AG04450 (cell line): ENCODE measurements around the genes ALDH1B1 and ZNF658.

DNA sequence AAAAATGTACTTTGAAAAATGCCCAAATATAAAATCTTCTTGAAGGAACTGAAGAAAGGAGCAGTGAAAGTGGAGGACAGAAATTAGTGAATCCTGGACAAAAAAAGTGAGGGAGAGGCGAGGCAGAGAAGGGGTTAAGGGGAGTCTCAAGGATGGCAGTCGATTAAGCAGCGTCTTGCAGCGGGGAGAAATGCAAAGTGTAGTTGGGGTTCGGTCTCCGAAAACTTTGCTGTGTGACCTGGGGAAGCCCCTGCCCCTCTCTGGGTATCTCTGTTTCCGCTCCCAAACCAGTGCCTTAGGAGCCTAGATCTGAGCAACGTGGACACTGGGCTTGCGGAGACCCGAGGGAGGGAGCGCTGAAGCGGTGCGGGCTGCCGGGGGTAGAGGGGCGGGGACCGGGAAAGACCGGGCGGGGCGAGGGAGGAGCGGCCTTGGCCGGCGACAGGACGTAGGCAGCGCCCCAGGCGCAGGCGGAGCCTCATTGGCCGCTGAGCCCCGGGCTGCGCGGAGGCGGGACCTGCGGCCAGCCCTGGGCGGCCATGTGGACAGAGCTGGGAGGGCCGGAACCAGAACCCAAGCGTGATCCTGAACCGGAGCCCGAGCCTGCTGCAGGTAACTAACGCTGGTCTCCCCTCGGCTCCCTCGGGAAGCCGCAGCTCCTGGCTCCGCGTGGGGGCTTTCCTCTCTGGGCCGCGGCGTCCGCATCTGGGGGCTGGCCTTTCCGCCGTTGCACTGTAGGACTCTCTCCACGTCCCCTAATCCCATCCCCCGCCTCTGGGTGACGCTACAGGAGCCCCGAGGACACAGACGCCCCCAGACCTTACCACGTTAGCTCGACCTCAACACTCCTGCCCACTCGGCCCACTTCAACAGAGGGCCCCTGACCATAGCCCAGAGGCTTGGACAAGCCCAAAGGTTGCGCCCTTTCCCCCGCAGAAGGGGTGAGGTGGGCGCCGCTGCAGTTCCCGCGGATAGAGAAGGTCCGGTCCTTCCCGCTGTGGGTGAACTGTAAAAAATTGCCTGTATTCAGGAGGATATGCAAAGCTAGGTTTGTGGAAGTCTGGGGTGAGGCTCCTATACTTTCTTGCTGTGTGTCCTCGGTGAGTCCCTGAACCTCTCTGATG lies at the start of gene ALDH1B1:
TSS of gene ALDH1B1 (plus strand) at position 507 of the 1,124 bp plus-strand sequence.
- CAGE, long polyA plus RNA, result start-site peak on the plus strand centred at position 538 of the sequence, 66 bp wide, 303 and 214 reads in 2 replicates
- RRBS, result 2% methylated on average over 14 of the region's 66 CpGs

DNA sequence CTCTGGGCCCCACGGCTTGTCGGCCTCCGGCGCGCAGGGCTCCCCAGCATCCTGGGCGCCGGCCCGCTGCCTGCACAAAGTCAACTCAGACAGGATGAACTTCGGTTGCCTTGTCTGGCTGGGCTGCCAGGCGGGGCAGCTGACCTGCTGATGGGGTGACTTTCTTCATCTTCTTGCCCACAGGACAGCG lies 1.1 kb upstream of the ANKRD18A start:
- CAGE, long polyA plus RNA, result no peak
- RRBS, result no CpG with 5 or more reads among the region's 11 CpGs

DNA sequence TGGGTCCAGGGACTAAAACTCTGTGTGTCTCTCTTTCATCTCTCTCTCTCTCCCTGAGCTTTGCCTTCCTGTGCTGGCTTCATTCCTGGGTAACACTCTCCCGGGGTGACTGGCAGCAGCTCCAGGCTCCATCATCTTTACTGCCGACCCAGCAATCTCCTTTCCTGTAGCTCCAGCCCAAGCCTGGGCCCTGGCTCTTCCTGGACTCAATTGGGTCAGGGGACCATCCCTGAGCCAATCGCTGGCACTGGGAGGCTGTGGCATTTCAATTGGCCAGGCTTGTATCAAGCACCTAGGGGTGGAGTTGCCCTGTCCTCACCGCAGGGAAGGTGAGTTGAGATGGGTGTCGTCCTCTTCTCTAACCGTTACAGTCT lies 31.9 kb downstream of the FAM240B start:
- CAGE, long polyA plus RNA, result no peak
- RRBS, result no CpG with 5 or more reads among the region's 6 CpGs

- CAGE, long polyA plus RNA, result no peak
- RRBS, result no CpG with 5 or more reads among the region's 34 CpGs
Measured at GRCh38 chr9:39464365-39464970, 109.0 kb downstream of the SPATA31A1 start.

DNA sequence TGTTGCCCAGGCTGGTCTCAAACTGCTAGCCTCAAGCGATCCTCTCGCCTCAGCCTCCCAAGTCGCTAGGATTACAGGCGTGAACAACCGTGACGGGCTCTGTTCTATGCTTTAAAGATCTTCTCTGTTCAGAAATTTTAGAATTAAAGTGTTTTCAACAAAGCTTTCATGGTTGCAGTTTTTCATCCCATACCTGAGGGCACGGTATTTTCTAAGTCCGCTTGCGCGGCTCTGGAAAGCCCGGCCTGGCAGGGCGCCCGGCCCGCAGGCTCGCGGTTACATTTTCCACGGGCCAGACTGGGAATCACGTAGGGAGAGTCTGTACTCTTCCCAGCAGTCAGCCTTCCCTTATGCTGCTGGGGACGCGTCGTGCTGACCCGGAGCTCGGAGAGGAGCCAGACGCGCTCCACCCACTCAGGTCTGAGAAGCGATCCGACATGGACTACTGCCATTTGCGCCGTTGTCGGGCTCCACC lies 435.8 kb downstream of the SPATA31A1 start:
- CAGE, long polyA plus RNA, result no peak
- RRBS, result no CpG with 5 or more reads among the region's 30 CpGs

GRCh38 chr9:41237348-41237856 lies 48.3 kb upstream of the ZNG1F start:
- CAGE, long polyA plus RNA, result no peak
- RRBS, result no CpG with 5 or more reads among the region's 33 CpGs

DNA sequence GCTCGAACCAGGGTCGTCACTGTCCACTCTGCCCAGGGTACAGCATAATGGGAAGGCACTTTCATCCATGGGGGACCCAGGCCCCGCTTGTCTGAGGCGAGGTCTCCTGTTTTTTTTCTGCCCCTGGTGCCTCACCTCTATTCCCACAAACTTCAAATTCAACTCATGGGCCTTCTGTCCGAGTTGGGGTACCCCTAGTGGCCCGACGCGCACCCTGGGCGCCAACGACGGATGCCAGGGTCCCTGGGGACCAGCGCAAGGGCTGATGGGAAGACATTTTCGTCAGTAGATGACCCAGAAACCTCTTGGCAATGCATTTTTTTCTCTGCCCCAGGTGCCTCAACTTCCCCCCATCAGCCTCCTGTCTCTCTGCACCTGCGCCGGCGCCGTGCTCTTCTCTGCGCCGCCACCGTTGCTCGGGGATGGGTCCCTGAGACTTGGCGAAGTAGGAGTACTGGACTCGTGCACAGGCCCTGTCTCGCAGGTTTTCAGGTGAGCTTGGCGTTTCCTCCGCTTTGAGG lies 168.6 kb upstream of the ZNG1F start:
- CAGE, long polyA plus RNA, result no peak
- RRBS, result no CpG with 5 or more reads among the region's 26 CpGs

DNA sequence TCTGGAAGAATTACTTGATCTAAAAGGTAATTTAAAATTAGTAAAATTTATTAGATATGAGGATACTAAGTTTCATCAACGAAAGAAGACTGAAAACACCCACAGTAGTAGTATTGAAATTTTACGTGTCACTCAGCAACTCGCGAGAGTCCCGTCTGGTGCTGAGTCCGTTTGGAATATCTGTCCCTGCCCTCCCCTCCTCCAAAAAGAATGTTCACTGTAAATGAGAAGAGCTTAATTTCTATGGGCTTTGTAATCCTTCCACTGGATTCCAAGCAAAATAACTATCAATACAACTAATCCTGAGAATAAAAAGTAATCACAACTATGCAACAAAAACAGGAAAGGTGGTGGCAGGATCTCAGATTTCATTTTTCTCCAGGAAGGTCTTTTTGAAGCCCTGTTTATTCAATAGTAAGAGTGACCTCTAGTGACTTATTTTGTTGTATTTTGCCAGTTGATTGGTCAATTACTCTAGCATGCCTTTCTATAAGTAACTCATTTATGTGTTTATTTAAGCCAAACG lies 2.1 kb downstream of the CNTNAP3B start:
- CAGE, long polyA plus RNA, result no peak
- RRBS, result no CpG with 5 or more reads among the region's 7 CpGs

DNA sequence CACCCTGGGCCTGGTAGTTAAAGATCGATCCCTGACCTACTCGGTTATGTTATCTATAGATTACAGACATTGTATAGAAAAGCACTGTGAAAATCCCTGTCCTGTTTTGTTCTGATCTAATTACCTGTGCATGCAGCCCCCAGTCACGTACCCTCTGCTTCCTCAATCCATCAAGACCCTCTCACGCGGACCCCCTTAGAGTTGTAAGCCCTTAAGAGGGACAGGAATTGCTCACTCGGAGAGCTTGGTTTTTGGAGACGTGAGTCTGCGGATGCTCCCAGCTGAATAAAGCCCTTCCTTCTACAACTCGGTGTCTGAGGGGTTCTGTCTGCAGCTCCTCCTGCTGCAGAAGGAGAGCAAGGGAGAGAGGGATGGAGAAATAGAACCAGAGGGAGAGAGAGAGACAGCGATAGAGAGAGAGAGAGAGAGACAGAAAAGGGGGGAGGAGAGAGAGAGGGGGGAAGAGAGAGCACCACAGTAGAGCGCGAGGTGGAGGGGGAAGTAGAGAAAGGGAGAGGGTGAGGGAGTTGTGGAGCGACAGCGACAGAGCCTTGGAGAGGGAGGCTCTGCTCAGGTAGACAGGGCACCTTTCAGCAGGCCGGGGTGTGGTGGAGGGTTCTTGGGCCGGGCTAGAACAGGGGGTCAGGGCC lies 1611.2 kb downstream of the SPATA31A7 start:
- CAGE, long polyA plus RNA, result no peak
- RRBS, result no CpG with 5 or more reads among the region's 16 CpGs

GRCh38 chr9:63399775-63400844 lies 1884.9 kb downstream of the FOXD4L5 start:
- CAGE, long polyA plus RNA, result no peak
- RRBS, result no CpG with 5 or more reads among the region's 3 CpGs

- CAGE, long polyA plus RNA, result no peak
- RRBS, result 42% methylated on average over 1 of the region's 23 CpGs
Measured at GRCh38 chr9:63818022-63818595, 1466.9 kb downstream of the FOXD4L5 start.

- CAGE, long polyA plus RNA, result no peak
- RRBS, result no CpG with 5 or more reads among the region's 44 CpGs
Measured at GRCh38 chr9:65382591-65383366, 97.8 kb upstream of the FOXD4L5 start.

DNA sequence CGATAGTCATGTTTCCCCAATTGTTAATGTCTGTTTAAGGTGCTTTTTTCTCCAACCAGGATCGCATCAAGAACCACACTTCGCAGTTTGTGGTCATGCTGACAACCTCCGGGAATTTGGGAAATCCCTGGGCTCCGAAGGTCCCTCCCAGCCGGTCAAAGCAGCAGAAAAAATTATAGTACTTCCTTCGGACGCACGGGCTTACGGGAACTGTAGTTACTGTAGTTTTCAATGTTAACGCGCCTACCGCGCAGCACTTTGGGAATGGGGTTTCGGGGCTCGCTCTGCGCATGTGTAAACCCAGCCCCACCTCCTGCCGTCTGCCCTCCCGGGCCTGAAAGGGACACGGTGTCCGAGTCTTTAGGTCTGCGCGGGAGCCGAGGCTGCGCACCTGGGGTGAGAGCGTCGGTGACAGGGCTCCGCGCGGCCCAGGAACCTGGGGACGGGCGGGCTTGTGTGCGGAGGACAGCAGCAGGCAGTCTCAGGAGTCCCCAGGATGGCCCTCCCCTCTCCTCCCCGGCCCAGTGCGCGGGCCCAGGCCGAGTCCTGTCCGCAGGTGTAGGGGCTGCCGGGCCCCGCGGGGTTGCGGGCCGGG lies at the start of gene ZNF658:
TSS of gene ZNF658 (plus strand) at position 285 of the 595 bp plus-strand sequence.
- CAGE, long polyA plus RNA, result no peak
- RRBS, result no CpG with 5 or more reads among the region's 43 CpGs

DNA sequence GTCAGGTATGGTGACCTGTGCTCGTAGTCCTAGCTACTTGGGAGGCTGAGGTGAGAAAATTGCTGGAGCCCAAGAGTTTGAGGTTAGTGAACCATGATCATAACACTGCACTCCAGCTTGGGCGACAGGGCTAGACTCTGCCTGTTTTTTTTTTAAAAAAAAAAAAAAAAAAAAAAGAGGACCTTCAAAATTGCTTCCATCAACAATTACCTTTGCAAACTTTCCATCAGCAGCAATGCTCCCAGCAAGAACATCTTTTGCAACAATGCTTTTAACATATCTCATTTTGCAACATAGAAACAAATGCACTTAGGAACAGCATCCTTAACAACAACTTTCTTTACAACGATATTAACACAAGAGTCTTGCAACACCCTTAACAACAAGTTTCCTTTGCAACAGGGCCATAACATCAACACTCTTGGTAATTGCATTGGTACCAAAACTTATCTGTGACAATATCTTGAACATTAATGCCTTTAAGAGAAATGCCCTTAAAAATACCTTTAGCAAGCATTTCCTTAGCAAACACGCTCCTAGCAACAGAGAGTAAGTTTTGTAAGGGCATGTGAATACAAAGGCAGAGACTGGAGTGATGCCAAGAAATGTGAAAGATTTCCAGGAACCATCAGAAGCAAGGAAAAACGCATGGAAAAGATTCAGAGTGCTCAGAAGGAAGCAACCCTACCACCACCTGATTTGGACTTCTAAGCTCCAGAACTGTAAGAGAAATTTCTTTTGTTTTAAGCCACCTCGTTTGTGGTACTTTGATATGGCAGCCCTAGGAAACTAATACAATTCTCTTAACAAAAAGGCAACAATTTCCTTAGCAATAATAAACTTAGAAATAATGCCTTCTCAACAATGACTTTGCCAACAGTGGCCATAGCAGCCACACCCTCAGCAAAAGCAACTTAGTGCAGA lies 42.1 kb downstream of the ZNF658 start:
- CAGE, long polyA plus RNA, result no peak
- RRBS, result no CpG with 5 or more reads among the region's 6 CpGs

DNA sequence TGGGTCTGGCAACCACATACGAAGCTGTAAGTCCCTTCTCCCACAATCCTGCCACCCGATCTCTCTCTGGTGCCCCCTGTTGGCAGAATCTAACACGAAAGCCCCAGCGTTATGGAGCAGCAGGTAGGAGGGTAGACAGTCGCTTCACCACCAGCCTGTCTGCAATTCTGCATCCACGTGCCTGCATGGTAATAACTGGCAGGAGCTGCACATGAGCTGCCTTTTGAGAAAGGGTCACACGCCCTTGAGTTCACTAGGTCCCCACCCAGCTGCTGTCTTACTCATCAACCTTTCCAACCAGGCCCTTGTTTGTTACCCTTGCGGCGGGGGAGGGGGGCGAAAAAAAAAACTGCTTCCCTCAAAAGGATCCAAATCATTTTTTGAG lies 19.5 kb upstream of the TMEM252 start:
- CAGE, long polyA plus RNA, result no peak
- RRBS, result no CpG with 5 or more reads among the region's 10 CpGs

DNA sequence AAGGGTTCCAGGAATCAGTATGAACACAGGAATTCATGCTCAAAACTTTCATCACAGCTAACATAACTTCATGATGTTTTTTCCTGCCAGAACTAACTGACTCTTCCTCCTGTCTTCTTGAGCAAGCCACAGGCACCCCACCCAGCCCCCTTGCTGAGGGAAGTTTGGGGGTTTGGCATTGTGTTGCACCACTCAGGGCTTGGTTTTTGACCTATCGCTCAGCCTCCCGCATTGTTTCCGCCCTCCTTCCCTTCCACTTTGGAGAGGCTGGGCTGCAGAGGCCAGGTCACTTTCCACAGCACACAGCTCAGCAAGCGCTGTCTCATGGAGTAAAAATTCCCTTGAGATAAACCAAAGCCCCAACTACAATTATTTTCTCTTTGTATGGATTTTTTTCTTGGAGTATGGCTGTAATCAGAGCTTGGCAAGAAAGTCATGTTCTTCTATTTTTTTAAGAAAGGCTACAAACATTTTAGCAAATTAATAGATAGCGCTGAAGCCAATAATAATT lies 19.9 kb upstream of the TMEM252 start:
- CAGE, long polyA plus RNA, result no peak
- RRBS, result no CpG with 5 or more reads among the region's 5 CpGs

GRCh38 chr9:68705327-68706067 lies 457 bp downstream of the PIP5K1B start:
- CAGE, long polyA plus RNA, result no peak
- RRBS, result 3% methylated on average over 25 of the region's 82 CpGs

DNA sequence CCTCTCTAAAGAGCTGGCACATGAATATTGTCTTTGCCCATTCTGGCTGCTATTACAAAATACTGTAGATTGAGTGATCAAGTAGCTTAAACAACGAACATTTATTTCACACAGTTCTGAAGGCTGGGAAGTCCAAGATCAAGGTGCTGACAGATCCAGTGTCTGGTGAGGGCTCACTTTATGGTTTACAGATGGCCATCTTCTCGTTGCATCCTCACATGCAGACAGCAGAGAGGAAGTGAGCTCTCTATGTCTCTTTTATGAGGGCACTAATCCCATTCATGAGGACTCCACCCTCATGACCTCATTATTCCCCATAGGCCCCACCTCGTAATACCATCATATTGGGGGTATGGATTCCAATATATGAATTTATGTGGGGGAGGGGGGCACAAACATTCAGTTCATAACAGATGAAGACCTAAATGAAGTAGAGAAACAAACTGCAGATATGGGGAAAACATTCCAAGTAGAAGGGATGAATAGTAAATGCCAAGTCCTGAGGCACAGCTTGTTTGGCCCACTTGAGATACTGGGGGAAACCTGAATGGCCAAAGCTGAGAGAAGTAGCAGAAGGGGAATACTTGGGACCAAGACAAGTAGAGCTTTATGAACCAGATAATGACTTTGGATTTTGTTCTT lies 23.2 kb downstream of the PIP5K1B start:
- CAGE, long polyA plus RNA, result no peak
- RRBS, result no CpG with 5 or more reads among the region's 3 CpGs

GRCh38 chr9:68798320-68799033 lies 18.6 kb downstream of the PABIR1 start:
- CAGE, long polyA plus RNA, result no peak
- RRBS, result no CpG with 5 or more reads among the region's 1 CpG

DNA sequence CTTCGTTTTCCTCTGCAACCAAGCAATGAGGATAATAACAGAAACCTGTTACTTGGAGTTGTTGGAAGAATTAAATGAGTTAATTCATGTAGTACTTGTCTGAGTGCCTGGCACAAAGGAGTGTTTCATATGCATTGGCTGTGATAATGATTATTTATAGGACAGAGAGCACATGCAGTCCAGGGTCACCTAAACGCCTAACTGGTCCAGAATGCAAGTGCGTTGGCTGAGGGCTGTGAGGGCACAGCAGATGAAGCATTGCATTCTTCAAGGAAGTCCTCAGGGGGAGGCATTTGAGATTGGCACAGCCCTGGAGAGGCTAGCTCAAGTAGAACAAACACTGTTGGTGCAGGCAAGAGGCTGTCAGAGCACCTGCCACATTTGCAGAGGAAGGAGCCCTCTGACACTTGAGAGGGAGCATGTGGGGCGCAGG lies 24.9 kb downstream of the PABIR1 start:
- CAGE, long polyA plus RNA, result no peak
- RRBS, result no CpG with 5 or more reads among the region's 4 CpGs